SP-49 (cell line): Measurements from ENCODE around the genes DIRAS3, RABGGTB, PIGK and MIGA1.

DNA sequence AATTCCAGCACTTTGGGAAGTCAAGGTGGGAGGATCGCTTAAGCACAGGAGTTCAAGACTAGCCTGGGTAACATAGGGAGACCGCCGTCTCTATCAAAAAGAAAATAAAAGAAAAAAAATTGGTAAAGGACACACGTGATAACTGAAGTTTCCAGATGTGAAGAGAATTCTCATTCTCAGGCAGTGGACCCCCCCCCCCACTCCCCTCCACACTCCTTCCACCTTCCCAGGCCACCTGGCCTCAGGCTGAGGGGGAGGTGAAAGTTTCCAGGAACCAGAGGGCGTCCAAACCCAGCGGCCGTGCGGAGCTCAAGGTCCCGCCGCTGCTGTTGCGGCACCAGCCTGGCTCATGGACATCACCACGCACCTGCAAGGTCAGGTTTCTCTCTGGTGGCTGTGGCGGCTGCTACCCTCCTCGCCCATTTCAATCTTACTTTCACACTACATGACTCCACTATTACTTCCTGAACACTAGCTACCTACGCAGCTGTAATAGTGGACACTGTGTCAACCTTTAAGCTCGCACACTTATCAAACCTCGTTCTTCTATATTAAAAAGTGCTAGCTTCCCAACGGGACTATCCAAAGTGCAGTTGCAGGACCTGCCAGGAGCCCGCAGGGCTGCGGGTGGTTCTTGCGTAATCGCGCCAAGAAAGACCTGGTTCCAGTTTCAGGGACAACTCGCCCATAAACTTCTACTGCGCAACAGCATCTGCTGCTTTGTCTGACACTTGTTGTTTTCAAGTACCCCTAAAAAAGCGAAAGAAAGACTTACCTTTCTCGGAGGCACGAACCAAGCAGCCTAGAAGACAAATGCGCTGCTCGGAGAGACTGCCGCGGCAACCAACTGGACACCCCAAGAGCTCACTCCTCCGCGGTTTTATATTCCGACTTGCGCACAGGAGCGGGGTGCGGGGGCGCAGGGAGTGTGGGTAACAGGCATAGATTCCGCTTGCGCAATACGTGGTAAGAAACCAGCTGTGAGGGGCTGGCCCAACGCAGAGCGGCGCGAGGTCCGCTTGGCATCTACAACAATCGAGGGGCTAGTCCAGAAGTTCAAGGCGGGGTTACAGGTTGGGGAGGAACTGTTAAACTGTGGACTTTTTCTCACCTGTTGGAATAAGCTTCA lies at the start of gene DIRAS3:
Gene DIRAS3, minus strand, starts transcription at position 855 of the 1,129 bp plus-strand sequence.
- PRO-cap = no peak

GRCh38 chr1:68159467-68160000 lies 72.8 kb downstream of the WLS start:
- PRO-cap = no peak

DNA sequence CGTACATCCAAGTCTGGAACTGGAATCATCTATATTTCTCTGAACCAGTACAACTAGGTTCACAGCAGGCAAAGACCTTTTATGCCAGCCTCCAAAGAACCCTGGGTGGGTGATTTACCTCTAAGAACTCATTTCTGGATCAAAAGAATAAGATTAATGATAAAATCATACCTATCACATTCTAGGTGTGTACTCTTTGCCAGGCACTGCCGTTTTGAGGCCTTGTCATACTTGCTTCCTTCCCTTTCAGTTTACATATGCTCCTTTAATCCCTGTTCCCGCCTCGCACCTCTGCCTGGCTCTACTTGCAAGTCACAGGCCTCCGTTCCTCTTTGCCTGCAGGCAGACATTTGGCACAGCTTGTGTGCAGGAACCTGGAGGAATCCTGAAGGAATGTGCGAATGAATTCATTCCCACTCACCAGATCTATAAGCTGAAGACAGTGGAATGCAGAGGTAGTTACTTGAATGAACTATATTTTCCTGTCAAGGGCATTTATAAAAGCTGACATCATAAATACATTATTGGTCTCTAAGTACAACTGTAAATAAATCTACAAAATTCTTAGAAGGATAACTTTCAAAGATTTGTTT lies 13.9 kb downstream of the WLS start:
- PRO-cap = no peak

DNA sequence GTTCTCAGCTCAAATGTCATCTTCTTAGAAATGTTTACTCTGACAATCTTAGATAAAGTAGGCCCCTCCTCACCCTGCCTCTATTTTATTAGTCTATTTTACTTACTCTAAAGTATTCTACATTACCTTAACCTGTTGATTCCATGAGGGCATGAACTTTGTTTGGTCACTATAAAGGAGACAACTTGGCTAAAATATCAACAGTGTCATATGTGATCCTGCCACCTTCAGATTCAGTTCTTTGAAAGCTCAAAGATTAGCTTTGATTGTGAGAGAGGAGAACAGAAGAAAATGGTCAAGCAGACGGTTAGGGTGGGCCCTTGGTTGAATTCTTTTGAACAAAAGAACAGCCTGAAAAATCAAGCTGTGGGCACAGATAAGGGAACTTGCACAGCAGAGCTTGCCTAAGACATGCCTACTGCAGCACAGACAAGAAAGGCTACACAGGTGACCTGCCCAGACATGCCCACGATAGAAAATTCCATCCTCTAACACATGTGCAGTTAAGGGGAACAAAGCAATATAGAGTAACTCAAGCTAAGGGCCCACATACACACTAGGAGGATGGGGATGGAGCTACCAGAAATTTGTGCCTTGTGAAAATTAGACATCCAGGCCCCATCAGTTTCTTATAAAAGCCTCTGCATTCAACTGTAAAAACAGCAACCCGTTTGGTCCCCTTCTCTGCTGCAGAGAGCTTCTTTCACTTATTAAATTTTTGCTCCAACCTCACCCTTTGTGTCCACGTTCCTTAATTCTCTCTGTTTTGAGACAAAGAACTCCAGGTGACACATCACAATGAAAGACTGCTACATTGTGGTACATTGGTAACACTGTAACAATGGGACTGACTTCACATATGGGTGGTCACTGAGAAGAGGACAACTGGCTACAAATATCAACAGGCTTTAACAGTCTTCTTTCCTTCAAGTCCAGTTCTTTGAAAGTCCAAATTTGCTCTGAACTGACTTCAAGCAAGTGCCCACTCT lies 512.4 kb upstream of the LRRC7 start:
- PRO-cap = no peak

GRCh38 chr1:69120215-69120796 lies 447.4 kb upstream of the LRRC7 start:
- PRO-cap = no peak

GRCh38 chr1:70864170-70864515 lies 183.5 kb downstream of the PTGER3 start:
- PRO-cap = no peak

- PRO-cap = no peak
These were observed 6.7 kb upstream of the PTGER3 start for GRCh38 chr1:71054134-71054896.

DNA sequence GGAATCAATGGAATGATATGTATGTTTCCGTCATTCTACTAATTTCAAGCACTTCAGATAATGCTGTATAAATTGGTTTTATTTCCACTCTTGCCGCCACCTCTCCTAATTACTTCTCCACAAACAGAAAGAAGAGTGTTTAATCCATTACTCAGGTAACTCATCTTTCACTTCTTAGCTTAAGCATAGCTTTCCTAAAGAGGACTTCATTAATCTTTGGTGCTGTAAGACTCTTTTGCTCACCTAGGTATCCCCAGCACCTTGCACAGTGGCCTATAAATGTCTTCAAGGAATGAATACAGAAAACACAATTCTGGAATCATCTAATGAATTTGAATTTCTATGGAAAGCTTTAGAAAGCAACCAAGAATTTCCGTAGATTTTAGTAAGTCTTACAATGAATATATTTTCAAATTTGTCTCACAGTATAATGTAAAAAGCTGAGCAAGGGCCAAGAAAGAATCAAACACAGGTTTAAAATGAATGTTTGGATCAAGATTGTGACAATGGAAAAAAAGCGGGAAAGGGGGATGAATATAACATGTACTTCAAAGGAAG lies 6.8 kb downstream of the ZRANB2 start:
- PRO-cap = no peak

- PRO-cap = no peak
These were observed 774 bp downstream of the ZRANB2 start for GRCh38 chr1:71080032-71080490.

DNA sequence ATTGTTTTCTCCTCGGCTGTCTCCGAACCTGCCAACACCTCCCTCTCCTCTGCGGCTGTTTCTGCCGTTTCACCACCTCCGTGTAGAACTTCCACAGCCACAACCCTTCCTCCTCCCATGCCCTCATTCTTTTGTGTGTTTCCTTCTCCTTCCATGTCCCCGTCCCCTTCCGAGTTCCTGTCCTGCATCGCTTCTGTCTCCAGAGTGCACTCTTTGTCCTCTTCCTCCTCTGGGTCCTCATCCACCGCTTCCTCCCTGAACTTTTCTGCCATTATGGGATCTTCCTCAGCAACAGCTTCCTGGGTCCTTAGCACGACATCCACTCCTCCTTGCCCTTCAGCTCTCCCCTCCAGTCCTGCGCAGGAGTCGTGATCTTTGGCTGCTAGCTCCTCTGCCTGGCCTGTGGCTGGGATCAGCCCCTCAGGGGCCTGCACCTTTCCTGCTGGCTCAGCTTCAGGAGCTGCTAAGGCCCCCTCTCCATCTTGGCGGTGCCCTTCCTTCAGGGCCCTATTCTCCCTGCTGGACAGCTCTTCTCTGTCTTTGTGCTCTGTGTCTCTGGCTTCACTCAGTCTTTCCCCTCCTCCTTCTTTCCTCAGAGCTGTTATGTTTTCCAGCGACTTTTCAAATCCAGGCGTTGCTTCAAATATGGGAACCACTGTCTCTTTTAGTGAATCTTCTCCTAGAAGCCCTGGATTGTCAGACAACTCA lies 59.3 kb upstream of the LRRC53 start:
- PRO-cap = no peak

DNA sequence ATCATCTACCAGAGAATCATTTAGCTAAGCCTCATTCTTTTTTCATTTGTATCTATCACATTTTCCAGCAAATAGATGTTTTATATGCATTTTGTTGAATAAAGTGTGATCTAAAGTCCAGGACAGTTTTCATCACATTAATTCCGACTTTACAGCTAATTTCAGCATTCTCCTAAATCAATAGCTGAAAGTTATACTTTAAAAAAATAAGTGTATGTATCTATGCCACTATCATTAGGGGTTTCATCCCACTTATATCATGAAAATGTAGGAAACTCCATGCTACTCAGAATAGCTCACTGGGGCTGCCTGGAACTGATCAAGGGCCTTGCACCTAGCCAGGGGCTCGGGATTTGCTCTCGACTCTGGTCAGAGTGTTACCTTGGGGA lies 54.4 kb downstream of the ERICH3 start:
- PRO-cap = no peak

DNA sequence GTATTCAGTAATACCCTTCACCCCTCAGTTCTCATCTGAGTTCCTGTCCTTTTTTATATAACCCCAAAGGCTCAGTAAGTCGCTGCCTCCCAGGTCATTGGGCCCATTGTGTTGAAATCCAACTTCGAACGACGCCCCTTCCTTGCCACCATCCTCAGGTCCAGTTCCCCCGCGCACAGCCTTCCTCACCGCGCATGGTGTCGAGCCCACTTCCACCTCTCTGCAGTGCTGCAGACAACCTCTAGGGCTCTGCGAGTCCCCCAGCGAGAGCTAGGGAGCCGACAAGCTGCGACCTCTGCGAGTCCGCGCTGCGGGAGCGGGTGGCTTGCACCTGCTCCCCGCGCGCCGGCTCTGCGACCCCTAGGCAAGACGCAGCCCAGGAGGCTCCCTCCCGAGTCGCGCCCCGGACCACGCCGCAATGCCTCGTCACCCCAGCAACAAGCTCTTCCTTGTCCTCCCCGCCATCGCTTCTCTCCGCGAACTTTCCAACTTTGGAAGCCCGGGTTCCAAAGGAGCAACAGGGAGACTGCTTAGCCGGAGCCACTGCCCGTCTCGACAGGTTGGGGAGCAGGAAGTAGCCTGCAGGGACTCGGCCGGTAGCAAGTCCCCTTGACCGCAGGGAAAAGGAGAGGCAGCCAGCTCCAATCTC lies 3.9 kb upstream of the SLC44A5 start:
- PRO-cap = no peak

GRCh38 chr1:75672442-75673284 lies 51.8 kb upstream of the ACADM start:
- PRO-cap = no peak

GRCh38 chr1:75785933-75786946 lies at the start of gene RABGGTB:
Gene RABGGTB (plus strand): TSS chr1:75786256.
- PRO-cap = bidirectional peak, plus-strand start at chr1:75786314, minus-strand start at chr1:75786096

GRCh38 chr1:77218598-77219639 lies at the start of gene PIGK:
Gene PIGK (minus strand): TSS chr1:77219430.
- PRO-cap = bidirectional peak, plus-strand start at chr1:77219520, minus-strand start at chr1:77219430

GRCh38 chr1:77755981-77756593 lies 3.6 kb downstream of the USP33 start:
- PRO-cap = no peak

DNA sequence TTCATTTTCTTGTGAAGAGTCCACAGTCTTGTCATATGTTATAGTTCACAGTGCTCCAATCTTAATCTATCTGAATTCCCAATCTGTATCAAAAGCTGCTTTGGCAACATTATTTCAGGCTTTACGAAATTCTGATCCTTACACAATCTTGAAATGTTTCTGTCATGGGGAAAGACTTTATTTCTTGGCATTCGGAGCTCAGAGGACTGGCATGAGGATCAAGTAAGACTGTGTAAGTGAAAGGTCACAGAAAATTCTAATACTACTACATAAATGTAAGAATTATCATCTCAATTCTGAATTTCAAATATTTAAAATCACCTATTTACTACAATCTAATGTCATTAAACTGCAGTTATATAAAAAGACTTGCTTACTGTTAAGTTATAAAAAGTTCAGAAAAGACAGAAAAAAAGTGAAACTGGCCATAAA lies 2.0 kb downstream of the USP33 start:
- PRO-cap = no peak

- PRO-cap = unidirectional peak, plus-strand start at chr1:77779814
These were observed at the start of gene MIGA1 for GRCh38 chr1:77779360-77780743. Gene MIGA1 (plus strand): TSS chr1:77779649.

- PRO-cap = no peak
These were observed 42.8 kb downstream of the FUBP1 start for GRCh38 chr1:77936070-77936440.

- PRO-cap = no peak
These were observed 31.5 kb downstream of the FUBP1 start for GRCh38 chr1:77947031-77948055.